Vagina (tissue), 1 donor: ENCODE measurements around a stretch of chr11.

- PRO-cap: no peak
- RAMPAGE, long total RNA: start-site peak on the plus strand at chr11:119111786-119111830, 6 reads
These were observed 4.4 kb downstream of the C2CD2L start for GRCh38 chr11:119111452-119112057.

GRCh38 chr11:119179438-119180333 is 5.6 kb upstream of the NHERF4 start:
- PRO-cap: no peak
- RAMPAGE, long total RNA: no peak

DNA sequence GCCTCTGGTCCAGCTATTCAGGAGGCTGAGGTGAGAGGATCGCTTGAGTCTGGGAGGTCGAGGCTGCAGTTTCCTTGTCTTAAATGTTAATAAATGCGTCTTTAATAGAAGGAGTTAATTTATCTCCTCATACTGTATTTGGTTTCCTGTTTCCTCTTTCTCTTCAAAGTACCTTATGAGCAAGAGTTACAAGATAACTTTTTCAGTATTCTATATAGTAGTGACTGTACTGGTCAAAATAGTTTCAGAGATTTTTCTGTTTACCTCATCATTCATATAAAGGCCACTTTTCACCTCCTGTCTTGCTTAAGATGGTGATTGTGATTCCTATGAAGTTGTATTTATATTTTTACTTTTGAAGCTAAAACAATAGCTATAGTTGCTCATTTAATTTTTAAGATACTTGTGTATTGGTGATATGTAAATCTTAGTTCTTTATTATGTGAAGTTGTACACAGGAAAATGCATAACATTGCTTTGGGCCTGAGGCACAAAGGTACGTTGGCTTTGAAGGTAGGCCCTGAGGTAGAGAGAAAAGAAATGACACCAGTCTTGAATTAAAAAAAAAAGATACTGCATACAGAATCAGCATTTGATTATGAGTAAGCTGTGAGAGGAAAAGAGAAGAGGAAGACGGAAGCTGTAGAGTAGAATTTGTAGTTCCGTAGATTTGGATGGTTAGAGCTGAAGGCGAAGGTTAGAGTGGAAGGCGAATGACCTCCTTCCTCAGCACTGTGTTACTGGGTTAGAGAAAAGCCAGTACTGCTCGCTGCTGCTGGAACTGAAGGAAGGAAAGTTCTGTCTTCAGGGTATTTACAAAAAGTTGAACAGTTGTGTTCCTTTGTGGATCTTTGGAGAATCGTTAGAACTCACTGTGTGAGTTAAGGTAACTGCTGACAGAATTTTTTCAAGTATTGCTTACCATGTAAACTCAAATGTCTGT is 50.6 kb downstream of the MCAM start:
- PRO-cap: no peak
- RAMPAGE, long total RNA: start-site peak on the plus strand centred at position 312 of the sequence, 41 bp wide, 14 reads

DNA sequence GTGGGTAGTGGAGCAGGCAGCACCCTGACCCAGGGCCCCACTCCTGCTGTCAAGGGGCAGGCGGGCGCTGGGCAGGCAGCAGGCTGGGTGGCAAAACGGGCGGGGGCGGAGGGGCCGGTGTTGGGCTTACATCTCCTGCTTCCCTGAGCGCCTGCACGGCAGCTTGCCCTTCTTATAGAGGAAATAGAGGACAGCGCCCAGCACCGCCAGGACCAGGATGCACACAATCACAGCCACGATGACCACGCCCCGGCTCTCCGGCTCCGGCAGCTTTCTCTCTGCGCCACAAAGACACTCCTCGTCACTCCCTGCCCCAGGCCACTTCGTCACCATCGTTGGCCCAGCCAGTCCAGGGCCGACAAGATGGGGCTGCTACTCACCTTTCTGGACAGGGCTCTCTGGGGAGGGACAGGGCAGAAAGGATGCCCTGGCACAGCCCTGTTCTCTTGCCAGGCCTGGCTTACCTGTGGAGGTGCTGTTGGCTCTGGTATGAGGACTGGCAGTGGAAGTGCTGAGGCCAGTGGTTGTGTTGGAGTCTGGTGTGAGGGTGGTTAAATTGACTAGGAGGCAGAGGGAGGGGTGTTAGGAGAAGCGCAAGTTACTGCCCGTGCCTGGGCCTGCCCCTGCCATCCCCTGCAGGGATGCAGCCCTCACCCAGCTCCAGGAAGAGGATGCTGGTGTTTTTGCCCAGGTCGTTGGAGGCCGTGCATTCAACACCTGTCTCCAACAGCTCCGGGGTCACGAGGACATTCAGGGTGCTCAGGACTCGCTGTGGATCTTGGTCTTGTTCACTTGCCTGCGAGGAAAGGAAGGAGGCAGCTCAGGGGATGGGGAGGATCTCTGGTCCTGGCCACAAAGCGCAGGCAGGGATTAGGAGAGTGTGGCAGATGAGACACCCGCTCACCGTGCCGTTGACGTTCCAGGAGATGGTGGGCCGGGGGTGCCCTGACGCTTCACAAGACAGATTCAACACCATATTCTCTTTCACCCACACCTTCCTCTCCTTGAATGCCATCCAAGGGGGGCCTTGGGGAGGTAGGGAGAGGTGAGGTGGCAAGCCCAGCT is 6.0 kb downstream of the MCAM start:
- PRO-cap: no peak
- RAMPAGE, long total RNA: no peak

GRCh38 chr11:119335414-119336356 is 1.4 kb downstream of the RNF26 start:
- PRO-cap: no peak
- RAMPAGE, long total RNA: no peak

- PRO-cap: bidirectional peak, plus-strand start at chr11:119356911, minus-strand start at chr11:119356812
- RAMPAGE, long total RNA: no peak
These were observed 9.9 kb upstream of the MFRP start for GRCh38 chr11:119356075-119357159.

GRCh38 chr11:119368220-119369205 is 13.0 kb downstream of the USP2 start:
- PRO-cap: bidirectional peak, plus-strand start at chr11:119368565, minus-strand start at chr11:119368448; bidirectional peak, plus-strand start at chr11:119369006, minus-strand start at chr11:119368772
- RAMPAGE, long total RNA: no peak

DNA sequence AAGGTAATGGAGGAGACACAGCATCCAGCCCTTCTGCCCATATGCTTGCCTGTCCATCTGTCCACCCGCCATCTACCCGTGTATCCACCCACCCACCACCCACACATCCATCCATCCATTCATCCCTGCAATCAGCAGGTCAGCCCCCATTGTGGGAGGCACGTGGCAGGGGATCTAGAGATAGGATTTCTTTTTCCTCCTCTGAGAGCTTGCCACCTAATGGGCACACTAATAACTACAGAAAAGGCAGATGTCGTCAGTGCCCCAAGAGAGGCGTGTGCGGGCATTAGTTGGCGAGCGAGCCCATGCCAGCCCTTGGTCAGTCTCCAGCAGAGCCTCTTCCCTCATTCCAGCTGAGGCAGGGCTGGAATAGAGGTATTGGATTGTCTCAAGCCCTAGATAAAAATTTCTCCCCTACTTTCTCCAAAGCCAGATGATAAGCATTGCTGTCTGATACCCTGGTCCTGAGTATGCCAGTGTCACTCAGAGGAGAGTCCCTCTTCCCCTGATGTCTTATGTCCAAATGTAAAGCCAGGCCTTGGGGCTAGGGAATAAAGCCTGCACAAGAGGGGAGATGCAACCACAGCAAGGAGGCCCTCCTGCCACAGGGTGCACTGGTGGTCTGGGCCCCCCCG is 9.7 kb downstream of the USP2 start:
- PRO-cap: no peak
- RAMPAGE, long total RNA: no peak

- PRO-cap: unidirectional peak, plus-strand start at chr11:119376033; unidirectional peak, minus-strand start at chr11:119376300; unidirectional peak, minus-strand start at chr11:119376533
- RAMPAGE, long total RNA: no peak
These were observed 5.2 kb downstream of the USP2 start for GRCh38 chr11:119375961-119376990.

DNA sequence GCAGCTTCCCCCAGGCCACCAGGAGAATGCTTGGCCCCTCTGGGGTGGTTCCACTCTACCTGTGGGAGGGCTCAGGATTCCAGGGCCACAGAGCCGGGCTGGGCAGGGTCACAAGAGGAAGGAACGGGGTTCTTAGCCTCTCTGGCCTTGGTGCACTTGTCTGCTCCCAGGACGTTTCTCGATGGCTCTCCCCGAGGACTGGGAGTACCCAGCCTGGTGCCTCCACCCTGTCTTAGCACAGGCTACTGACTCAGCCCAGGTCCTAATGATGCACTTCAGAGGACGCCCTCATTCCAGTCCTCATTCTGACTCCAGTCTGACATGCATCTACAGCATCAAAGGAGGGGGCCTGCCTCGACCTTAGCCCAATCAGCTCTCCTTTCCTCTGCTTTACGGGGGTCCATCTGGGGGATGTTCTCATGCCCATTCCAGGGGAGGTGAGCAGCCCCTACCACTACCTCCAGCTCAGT is 1.1 kb downstream of the USP2 start:
- PRO-cap: bidirectional peak, plus-strand start at position 303 of the sequence, minus-strand start at position 200 of the sequence
- RAMPAGE, long total RNA: no peak

- PRO-cap: no peak
- RAMPAGE, long total RNA: no peak
These were observed 55.2 kb downstream of the NECTIN1 start for GRCh38 chr11:119673712-119674376.

DNA sequence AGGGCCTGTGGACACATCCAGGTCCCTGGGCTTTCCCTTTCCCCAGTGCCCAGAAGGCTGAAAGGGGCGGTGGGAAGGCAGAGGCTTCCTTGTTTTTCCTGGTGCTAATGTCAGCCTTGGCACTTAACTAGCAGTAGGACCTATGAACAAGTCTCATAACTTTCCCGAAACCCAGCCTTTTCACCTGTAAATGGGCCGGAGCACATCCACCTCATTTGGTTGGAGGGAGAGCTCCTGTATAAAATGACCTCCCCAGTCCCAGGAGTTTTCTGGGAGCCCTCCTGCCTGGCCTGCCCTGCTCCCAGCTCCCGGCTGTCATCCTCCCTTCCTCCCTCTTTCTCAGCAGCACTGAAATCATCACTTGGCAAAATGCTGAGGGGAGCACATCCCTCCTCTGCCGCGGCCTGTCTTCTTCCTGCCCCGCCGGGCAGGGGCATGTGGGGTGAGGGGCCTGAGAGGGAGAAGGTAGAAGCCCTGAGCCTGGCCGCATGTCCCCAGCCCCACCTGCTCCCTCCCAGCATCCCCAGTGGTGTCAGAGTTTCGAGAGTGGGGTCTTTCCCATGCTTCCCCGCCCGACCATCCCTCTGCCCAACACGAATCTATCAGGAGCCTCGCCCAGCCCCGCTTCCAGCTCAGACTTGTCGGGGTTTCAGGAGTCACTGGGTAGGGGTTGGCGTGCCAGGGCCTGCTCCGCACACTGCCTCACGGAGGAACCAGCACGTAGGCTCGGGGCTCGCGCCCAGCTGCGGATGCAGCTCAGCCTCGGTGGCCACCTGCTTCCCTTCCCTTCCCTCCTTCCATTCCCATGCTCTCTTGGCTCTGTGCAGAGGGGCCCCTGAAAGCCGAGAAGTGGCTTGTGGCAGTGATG is 37.2 kb downstream of the NECTIN1 start:
- PRO-cap: no peak
- RAMPAGE, long total RNA: no peak

DNA sequence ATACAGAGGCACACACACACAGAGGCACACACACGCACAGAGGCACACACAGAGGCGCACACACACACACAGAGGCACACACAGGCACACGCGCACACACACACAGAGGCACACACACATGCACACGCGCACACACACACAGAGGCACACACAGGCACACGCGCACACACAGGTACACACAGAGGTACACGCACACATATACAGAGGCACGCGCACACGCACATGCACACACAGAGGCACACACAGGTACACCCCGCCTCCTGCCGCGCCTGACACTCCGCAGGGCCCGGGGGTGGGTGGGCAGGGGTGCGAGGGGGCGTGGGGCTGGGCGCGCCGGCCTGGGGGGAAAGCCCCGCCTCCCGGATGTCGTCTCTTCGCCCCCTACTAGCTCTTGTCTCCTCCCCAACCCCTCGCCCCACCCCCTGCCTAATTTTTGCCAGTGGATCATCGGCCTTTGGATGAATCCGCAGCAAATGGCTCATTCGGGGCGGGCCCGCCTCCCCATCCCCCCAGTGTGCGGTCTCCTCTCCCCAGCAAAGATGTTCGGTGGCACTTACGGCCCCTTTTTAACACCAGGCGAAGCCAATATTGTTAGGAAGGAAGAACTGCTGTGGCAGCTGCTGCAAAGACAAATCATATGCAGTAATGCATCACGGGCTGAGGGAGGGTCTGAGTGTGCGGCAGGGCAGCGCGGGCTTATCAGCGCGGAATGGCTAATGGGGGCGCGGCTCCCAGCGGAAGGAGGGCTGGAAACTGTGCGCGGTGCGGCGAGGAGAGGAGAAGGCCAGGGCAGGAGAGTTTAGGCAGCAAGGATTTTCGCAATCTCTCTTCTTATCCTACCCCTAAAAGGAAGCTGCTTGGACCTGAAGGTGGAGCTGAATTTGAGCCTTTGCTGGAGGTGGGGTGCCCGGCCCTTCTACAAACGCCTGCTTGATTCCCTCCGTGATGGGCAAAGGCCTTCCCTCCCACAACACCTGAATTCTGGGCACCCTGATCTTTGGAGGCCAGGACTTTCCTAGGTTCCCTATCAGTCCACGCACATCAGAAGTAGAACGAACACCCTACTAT is 13.4 kb upstream of the NECTIN1 start:
- PRO-cap: no peak
- RAMPAGE, long total RNA: no peak

DNA sequence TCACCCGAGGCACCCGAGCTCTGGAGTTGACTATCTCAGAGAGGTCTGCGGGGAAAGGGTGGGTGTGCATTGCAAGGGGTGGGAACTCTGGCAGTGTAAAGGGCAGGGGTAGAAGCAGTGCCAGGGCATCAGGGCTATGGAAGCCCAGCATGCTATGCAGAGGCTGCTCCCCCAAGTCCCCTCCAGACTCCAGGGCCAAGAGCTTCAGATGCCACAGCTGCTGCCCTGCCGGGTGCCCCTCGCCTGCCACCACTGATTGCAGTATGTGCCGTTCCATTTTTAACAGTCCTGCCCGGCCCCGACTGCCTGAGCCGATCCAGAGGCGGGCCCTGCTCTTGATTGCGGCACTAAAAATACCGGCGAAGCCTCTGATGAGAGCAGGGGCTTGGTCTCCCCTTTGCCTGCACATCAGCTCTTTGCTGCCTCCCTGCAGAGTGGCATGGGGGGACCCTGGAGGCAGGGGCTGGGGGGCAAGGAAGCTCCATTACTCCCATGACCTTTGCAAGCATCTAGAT is 50.7 kb upstream of the NECTIN1 start:
- PRO-cap: no peak
- RAMPAGE, long total RNA: no peak

DNA sequence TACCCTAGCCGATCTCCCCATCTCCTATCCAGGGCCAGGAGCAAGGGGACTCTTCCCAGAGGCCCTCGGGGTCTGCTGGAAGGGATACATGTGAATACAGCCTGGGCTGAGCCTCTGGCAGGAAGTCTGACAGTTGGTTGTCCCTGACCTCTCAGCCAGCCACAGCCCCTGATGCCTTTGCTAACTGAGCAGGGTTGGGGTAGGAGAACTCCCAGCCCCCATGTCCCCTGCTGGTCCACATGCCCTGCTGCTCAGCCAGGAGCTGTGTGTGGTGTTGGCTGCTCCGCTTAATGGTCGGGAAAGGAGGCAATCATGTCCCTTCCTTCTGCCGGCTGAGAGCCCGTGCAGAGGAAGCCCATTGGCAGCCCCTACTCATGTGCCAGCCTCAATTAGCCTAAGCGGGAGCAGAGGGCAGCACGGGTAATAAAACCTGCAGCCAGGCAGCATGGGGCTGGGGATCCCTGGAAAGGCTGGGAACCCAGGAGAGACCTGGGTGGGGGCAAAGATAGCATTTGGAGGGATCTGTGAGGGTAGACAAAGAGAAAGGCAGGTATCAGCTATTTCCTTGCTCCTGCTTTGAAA is 103.1 kb upstream of the NECTIN1 start:
- PRO-cap: no peak
- RAMPAGE, long total RNA: no peak

DNA sequence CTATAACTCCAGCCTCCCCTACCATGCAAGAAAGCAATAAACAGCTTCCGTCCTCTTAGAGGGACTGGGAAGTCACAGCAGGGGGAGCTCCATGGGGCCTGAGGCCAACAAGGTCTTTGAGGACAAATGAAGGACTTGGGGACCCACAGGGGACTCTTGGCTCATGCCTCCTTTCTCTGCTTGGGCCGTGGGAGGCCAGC is 159.2 kb upstream of the NECTIN1 start:
- PRO-cap: no peak
- RAMPAGE, long total RNA: no peak

DNA sequence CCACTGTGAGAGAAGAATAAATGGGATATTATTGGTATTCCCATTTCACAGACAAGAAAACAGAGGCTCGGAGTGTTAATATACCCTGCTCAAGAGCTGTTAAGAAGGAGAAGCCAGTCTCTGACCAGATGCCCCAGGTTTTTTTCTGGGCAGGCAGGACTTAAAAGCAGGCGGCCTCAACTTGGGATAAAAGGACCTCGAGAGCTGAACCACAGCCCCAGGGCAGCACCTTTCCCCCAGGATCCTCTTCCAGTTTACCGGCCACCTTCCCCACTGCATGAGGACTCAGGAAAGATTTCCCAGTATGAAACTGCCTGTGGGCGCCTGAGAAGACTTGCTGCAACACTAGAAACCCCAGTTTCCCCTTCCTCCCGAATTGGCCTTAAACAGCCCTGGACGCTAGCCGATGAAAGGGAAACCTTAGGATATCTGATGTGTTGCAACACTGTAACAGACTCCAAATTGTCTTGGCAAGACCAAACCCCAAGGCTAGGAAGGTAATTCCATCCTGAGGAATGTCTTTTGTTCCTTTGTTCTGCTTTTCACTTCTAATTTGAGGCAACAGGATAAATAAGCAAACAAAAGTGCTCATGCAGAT is 173.6 kb downstream of the TRIM29 start:
- PRO-cap: no peak
- RAMPAGE, long total RNA: no peak

DNA sequence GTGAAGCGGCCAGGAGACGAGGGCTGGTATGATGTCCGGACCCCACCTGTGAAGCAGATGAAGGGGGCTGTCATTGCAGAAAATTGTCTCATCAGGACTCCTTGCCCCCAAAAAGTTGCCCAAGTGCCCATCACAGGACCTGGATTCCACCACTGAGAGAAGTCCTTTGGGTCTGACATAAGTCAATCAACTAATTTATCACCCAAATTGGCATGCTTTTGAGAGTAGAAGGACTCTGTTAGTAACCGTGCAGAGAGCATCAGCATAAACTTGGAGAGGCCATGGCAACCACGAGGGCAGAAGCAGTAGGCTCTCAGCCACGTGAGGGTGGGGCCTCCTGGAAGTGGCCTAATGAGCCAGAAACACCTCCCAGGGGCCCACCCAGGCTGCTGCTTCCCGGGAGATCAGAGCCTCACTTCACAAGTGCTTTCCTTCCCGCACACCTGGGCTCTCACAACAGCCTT is 17.3 kb downstream of the TRIM29 start:
- PRO-cap: no peak
- RAMPAGE, long total RNA: start-site peak on the minus strand centred at position 108 of the sequence, 5 bp wide, 68 reads

- PRO-cap: no peak
- RAMPAGE, long total RNA: start-site peak on the minus strand at chr11:120121395-120121535, 68 reads
These were observed 16.3 kb downstream of the TRIM29 start for GRCh38 chr11:120121226-120122451.

- PRO-cap: no peak
- RAMPAGE, long total RNA: start-site peak on the minus strand at chr11:120125762-120125767, 78 reads; start-site peak on the minus strand at chr11:120125829-120125885, 225 reads
These were observed 12.2 kb downstream of the TRIM29 start for GRCh38 chr11:120125704-120126033.